Kidney epithelial cell (primary cell): ENCODE results near the genes AVL9, KBTBD2, NT5C3A and EEPD1.

GRCh38 chr7:32057870-32058495, 12.2 kb downstream of the PDE1C start:
- RAMPAGE, long total RNA: no peak
- RRBS: no CpG with 5 or more reads among the region's 8 CpGs

GRCh38 chr7:32495124-32495747, at the start of gene AVL9:
Gene AVL9 (plus strand): TSS chr7:32495489.
- RAMPAGE, long total RNA: start-site peak on the plus strand at chr7:32495493-32495581, 1,518 and 720 reads in 2 replicates
- RRBS: under 1% methylated on average over 6 of the region's 56 CpGs

- RAMPAGE, long total RNA: no peak
- RRBS: no CpG with 5 or more reads among the region's 2 CpGs
Measured at GRCh38 chr7:32866868-32867627, 24.5 kb downstream of the KBTBD2 start.

GRCh38 chr7:32890838-32891807, at the start of gene KBTBD2:
Gene KBTBD2 (minus strand): TSS chr7:32891760.
- RAMPAGE, long total RNA: no peak
- RRBS: under 1% methylated on average over 33 of the region's 112 CpGs

- RAMPAGE, long total RNA: start-site peak on the plus strand at chr7:32998448-32998679, 5 and 7 reads in 2 replicates
- RRBS: no CpG with 5 or more reads among the region's 17 CpGs
Measured at GRCh38 chr7:32997957-32998975, 41.0 kb downstream of the FKBP9 start.

- RAMPAGE, long total RNA: no peak
- RRBS: no CpG with 5 or more reads among the region's 11 CpGs
Measured at GRCh38 chr7:32999567-33000315, 42.5 kb downstream of the FKBP9 start.

DNA sequence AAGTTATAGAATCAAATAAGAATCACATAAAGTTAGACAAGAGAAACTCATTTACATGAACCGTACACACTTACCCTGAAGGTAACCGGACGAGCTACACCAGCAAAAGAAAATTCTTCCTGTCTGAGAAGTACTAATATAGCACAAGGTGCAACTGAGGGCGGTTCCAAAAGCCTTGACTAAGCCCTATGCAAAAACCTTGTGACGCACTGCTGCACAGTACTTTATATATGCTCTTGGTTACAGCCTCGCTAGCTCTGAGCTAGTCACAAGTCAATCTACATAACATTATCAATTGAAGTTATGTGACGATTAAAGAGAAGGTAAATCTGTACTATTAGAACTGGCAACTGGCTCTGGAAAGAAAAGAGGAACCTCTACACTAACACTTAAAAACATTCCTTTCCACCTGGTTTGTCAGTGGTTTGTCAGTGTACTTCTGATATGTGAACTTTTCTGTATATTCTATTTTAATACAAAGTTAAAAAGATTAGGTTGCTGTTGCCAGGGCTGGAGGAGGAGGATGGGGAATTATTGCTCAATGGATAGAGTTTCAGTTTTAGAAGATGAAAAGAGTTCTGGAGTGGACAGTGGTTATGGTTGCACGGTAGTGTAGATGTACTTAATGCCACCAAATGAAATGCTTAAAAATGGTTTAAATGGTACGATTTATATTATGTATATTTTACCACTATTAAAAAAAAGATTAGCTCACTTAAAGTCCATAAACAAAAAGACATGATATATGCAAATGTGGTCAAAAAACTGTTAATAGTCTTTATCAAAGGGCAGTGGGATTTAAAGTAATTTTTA, 21.6 kb downstream of the NT5C3A start:
- RAMPAGE, long total RNA: no peak
- RRBS: no CpG with 5 or more reads among the region's 9 CpGs

DNA sequence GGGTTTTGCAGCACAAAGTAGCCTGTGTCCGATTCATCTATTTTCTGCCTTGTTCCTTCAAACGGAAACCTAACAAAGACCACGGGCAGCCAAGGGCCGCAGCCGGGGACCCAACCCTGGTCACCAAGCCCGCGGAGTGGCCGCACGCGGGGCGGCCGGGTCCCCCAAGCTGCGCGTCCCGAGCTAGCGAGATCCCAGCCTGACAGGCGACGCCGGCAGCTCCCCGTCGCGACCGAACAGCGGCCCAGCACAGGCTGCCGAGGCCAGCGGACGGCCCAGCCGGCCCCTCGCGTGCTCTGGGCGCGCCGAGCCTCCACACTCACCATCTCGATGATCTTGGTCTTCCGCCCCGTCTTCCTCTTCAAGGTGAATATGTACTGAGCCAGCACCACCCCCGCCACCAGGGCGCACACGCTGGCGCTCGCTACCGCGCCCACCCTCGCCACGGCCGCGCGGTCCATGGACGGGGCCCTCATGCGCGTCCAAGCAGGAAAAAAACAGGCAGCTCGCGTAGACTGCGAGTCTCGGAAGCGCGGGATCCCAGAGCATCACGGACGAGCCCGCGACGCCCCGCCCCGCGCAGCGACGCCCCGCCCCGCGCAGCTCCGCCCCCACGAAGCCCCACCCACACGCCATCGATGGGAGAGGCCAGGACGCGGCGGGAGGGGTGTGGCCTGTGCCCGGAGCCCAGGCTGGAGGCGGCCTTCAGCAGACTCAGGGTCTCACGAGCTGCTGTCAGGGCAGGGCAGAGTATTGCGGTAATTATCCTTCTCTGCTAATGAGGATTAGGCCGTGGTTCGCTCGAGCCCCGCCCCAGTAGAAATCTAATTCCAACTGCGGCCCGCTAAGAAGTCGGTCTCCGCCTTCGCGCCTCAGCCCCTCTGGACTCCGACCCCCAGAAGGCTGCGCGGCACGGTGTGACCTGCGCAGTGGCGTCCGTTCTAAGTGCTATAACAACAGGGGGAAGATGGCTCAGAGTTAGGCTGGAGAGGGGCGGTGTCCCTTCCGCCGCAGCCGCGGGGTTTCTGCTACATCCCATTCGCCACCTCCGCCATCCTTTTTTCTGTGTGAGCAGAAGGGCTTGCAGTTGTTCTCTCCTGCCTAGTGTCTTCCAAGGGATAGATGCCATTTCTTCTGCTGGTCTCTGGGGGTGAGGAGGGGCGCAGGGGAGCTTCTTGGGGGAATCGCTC, at the start of gene NT5C3A:
TSS of gene NT5C3A (minus strand) at position 532 of the 1,190 bp plus-strand sequence.
- RAMPAGE, long total RNA: start-site peak on the minus strand centred at position 509 of the sequence, 77 bp wide, 332 and 490 reads in 2 replicates
- RRBS: under 1% methylated on average over 24 of the region's 107 CpGs

GRCh38 chr7:33095004-33095604, 14.1 kb downstream of the RP9 start:
- RAMPAGE, long total RNA: no peak
- RRBS: no CpG with 5 or more reads among the region's 4 CpGs

GRCh38 chr7:33553956-33554595, 351.3 kb upstream of the BMPER start:
- RAMPAGE, long total RNA: no peak
- RRBS: no CpG with 5 or more reads among the region's 2 CpGs

GRCh38 chr7:33630683-33631157, 274.6 kb upstream of the BMPER start:
- RAMPAGE, long total RNA: no peak
- RRBS: no CpG with 5 or more reads among the region's 2 CpGs

GRCh38 chr7:33711379-33712165, 193.8 kb upstream of the BMPER start:
- RAMPAGE, long total RNA: no peak
- RRBS: no CpG with 5 or more reads among the region's 7 CpGs

- RAMPAGE, long total RNA: no peak
- RRBS: 39% methylated on average over 1 of the region's 19 CpGs
Measured at GRCh38 chr7:33722327-33723255, 182.7 kb upstream of the BMPER start.

GRCh38 chr7:34652612-34653350, 5.2 kb upstream of the NPSR1 start:
- RAMPAGE, long total RNA: no peak
- RRBS: no CpG with 5 or more reads among the region's 6 CpGs

GRCh38 chr7:35012092-35012694, 25.1 kb downstream of the DPY19L1 start:
- RAMPAGE, long total RNA: no peak
- RRBS: no CpG with 5 or more reads among the region's 4 CpGs

- RAMPAGE, long total RNA: no peak
- RRBS: no CpG with 5 or more reads among the region's 19 CpGs
Measured at GRCh38 chr7:35768493-35768747, 32.4 kb upstream of the SEPTIN7 start.

- RAMPAGE, long total RNA: no peak
Measured at GRCh38 chr7:35890529-35890999, 89.7 kb downstream of the SEPTIN7 start.

DNA sequence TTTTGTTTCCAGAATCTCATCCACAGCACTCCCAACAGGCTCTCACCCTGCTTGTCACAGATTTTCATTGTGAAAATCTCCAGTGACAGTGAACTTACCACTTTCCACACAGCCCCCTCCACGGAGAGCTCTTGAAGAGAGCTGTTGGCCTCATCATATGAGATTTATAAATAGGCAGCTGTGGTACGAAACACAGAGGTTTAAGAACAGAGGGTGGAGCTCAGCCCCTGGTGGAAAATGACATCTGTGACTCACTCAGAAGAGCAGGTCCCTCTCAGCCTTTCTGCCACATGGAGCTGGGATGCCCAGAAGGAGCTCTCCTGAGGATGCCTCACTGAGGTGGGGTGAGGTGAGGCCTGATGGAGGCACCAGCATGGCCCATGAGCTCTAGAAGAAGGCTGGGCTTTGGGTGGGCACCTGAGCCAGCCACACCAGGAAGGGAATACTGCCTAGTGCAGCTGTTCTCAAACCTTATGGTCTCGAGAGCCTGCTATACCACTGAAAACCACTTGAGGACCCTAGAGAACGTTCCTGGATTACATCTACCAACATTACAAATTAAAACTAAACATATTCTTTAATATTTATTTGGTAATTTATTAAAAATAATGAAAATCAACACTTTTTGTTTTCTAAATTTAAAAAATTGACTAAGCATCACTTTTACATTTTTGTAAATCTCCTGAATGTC, 25.8 kb upstream of the EEPD1 start:
- RAMPAGE, long total RNA: no peak
- RRBS: no CpG with 5 or more reads among the region's 4 CpGs

- RAMPAGE, long total RNA: no peak
- RRBS: 2% methylated on average over 42 of the region's 118 CpGs
Measured at GRCh38 chr7:36152520-36153705, at the start of gene EEPD1. Gene EEPD1 (plus strand): TSS chr7:36153254.

DNA sequence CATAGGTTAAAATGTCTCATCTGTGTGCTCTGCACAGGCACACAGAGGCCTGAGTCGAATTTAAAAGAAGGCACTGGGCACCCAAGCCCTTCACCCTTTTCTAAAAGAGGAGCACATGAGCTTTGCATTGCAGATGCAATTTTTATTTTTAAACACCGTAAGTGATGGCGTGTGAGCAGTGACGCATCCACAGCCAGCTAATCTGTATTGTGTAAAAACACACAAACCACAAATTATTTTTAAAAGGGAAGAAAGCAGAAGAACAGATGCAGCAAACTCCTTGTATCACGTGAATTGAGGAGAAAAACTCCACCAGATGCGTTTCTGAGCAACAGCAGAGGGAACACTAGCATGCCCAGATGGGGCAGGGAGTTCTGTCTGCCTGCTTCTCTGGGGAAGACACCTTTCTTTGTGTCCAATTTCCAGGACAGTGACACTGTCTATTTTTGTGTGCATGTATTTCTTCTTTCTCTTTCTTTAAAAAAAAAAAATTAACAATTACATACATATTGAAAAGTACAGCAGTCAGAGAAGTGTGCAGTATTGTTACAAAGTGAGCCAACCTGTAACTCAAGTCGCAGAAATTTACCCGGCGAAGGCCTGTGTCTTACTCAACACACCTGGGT, 39.1 kb downstream of the EEPD1 start:
- RAMPAGE, long total RNA: no peak
- RRBS: no CpG with 5 or more reads among the region's 9 CpGs